Karpas-422 (cell line): ENCODE measurements around a stretch of chr11.

DNA sequence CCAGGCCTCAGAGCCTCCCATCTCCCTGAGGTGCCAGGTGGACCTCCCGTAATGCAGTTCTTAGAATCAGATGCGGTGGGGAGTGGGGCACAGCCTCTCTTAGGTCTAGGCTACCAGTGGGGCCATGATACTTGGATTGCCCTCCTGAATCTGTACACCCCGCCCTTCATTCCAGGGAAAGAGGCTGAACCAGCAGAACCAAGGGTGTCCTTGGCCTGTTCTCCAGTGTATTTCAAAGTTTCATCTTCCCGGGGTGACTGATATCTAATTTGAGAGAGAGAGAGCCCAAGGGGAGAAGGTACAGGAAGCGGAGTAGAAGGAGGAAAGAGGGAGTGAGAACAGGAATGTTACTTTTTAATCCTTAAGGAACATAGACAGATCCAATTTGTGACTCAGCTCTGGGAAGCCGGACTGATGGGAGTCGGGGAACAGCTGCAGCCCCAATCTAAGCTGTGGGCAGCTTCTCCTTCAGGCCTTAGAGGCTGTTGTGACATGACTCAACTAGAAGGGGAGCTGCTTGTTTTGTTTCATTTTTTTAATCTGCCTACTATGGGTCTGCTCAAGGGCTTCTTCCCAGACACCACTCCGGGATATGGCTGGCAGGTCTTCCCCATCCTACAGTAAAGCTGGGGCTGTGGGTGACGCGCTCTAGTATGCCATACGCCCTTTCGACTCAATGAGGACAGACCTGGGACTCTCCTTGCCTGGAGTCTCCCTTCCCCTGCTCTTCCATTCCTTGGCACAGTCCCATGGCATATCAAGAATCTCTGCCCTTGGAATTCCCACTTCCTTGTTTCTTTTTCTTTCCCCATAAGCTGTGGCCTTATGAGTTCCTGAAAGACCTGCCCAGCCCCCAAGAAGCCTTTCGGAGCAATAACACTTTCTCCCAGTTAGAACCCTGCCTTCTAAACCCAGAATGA is 2.9 kb downstream of the DENND2B start:
- PRO-cap = no peak
- RAMPAGE, long total RNA = no peak

DNA sequence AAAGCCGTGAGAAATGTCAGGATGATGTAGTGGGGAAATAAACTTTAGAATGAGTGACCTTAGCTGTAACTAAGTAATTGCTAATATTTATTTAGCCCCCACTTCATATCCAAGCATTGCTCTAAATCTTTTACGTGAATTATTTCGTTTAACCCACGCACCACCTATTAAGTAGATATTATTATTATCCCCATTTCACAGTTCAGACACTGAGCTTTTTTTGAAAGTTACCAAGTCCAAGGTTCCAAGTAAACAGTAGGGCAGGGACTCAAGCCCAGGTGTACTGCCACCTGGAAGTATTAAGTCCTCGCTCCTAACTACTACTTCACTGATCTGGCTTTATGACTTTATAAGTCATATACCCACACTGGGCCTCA is 812 bp downstream of the TMEM41B start:
- PRO-cap = no peak
- RAMPAGE, long total RNA = no peak

- PRO-cap = no peak
- RAMPAGE, long total RNA = no peak
These were observed 23.0 kb upstream of the ZNF143 start for GRCh38 chr11:9437676-9438329.

DNA sequence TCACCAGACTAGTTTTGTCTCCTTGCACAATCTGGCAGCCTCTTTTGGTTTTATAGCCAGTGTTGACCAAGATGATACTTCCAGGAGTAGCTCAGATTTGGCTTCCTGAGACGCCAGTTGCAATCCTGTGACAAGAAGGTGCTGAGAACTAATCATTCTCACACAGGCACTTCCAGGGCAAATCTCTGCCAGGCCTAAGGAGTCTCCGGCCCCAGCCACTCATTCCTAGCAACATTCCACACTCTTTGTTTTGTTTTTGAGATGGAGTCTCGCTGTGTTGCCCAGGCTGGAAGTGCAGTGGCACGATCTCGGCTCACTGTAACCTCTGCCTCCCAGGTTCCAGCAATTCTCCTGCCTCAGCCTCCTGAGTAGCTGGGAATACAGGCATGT is 38.0 kb upstream of the WEE1 start:
- PRO-cap = no peak
- RAMPAGE, long total RNA = no peak

GRCh38 chr11:9570136-9570513 is 3.3 kb upstream of the WEE1 start:
- PRO-cap = no peak
- RAMPAGE, long total RNA = no peak

- PRO-cap = no peak
- RAMPAGE, long total RNA = no peak
These were observed 917 bp upstream of the WEE1 start for GRCh38 chr11:9572670-9572836.

GRCh38 chr11:9626483-9627271 is 37.2 kb upstream of the SWAP70 start:
- PRO-cap = no peak
- RAMPAGE, long total RNA = no peak

DNA sequence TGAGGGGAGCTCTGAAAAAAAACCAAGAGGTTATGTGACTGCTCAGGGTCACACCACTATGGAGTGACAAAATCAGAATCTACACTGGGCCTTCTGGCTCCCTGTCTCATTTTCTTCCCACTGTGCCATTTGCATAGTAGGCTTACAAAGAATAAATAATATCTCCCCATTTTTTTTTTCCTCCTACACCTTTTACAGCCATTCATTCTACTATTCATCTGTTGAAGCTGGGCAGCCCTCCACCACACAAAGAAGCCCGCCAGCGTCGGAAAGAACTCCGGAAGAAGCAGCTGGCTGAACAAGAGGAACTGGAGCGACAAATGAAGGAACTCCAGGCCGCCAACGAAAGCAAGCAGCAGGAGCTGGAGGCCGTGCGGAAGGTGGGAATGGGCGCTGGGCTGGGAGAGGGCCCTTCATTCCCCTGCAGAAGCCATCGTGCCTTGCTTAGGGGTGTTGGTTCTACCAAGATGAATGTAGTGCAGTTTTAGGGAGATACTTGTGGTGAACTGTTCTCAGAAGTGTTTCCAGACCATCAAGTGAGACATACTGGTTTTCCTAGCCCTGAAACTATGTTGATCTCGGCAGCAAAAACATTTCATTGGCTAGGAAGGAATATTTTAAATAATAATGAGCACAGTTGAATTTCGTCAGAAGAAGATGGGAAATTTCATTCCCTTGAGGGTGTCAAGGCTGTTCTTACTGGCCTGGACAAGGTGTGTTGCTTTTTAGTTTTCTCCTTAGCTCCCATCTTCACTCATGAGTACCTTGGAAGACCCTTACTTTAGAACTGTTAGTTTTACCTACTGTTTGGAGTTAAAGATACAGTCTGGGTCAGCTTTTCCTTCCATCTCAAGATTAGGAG is 68.7 kb downstream of the SWAP70 start:
- PRO-cap = no peak
- RAMPAGE, long total RNA = no peak

- PRO-cap = no peak
- RAMPAGE, long total RNA = no peak
These were observed 101.7 kb downstream of the SWAP70 start for GRCh38 chr11:9765382-9766079.

DNA sequence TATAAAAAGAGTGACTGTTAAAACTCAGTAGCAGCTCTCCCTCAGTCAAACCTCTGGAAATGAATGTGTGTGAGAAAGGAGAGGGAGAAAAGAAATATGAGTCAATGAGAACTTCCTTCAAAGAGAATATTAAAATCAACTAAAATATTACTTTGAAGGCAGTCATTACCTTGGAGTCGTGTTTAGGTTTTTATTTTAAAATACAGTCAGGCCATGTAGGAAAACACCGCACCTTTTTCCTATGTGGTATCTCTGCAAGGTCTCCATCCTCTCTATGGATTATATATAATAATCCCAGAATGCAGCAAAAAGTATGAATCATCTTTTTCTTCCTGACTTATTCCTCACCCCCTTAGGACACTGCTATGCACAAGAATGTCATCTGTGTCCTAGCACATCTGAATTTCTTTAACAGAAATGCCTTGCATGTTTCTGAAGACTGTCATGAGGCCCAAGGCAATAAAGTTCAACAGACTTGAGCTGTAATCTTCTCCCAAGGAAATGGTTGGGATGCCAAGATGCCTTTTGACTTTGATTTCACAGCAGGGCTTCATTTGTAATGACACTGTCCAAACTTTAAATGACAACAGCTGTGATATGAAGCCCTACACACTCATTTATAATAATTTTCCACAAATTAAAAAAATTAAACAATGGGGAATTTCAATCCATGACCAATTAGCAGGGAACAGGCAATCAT is 242.0 kb downstream of the SWAP70 start:
- PRO-cap = no peak
- RAMPAGE, long total RNA = no peak

- PRO-cap = no peak
- RAMPAGE, long total RNA = no peak
These were observed 154.2 kb downstream of the SBF2 start for GRCh38 chr11:10139768-10140284.

- PRO-cap = no peak
- RAMPAGE, long total RNA = no peak
These were observed 8.5 kb downstream of the SBF2 start for GRCh38 chr11:10285629-10285783.

GRCh38 chr11:10310321-10310778 is 5.5 kb downstream of the ADM start:
- PRO-cap = no peak
- RAMPAGE, long total RNA = no peak

- PRO-cap = no peak
- RAMPAGE, long total RNA = no peak
These were observed 21.5 kb downstream of the ADM start for GRCh38 chr11:10326274-10326805.

- PRO-cap = no peak
- RAMPAGE, long total RNA = no peak
These were observed 21.9 kb downstream of the ADM start for GRCh38 chr11:10326806-10327124.

DNA sequence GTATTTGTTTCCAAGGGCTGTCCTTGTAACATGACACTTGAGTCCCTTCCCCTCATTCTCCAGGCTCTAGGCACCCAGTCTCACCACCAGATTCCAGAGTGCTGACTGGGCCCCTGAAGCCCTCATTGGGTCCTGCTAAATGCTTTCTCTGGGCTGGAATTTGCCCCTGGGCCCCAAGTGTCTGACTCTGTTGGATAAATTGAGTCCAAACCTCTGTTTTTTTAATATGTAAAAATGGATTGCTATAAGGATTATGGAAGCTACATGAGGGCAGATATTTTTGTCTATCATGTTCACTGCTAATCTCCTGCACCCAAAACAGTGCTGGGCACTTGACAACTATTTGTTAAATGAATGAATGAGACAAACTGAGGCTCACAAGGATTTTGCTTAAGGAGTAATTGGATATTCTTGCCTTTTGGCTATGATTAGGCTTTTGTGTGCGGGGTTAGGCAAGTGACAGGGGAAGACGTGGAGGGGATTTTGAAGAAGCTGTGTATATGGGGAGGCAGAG is 45.7 kb downstream of the ADM start:
- PRO-cap = no peak
- RAMPAGE, long total RNA = no peak

GRCh38 chr11:10352182-10352827 is 47.4 kb downstream of the ADM start:
- PRO-cap = no peak
- RAMPAGE, long total RNA = no peak

DNA sequence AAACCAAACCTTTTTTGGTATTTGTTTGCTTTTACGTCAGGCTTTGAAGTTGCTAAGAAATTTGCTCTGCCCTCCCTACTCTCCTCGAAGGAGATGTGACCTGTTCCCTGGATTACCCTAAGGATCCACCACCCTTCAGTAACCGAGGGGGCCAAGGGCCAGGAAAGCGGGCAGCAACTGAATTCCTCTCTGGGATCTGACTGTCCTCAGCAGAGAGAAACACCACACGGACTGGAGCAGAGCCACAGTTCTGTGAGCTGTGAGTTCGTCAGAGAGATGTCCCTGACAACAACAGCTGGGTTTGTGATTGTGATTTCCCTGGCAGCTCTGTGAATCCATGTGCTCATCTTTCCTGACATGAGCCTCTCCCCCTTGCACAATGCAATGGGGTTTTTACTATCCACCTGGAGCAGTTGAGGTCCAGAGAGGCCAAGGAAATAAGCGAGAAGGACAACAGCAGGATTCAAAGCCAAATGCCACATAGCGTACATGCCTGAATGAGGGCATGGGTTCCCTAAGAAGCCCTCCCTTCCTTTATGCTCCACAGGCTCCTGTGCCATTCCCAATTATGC is 69.4 kb upstream of the AMPD3 start:
- PRO-cap = no peak
- RAMPAGE, long total RNA = no peak

GRCh38 chr11:10458828-10459948 is 4.1 kb downstream of the AMPD3 start:
- PRO-cap = no peak
- RAMPAGE, long total RNA = no peak

GRCh38 chr11:10558203-10558594 is 10.3 kb downstream of the LYVE1 start:
- PRO-cap = no peak
- RAMPAGE, long total RNA = no peak